Cardiac atrium fibroblast (primary cell): ENCODE measurements around the genes ZNF599, FXYD1, FFAR3, HAUS5, RBM42 and ZBTB32.

- RAMPAGE, long total RNA = no peak
Observed at GRCh38 chr19:34432622-34433400, 4.6 kb downstream of the UBA2 start.

DNA sequence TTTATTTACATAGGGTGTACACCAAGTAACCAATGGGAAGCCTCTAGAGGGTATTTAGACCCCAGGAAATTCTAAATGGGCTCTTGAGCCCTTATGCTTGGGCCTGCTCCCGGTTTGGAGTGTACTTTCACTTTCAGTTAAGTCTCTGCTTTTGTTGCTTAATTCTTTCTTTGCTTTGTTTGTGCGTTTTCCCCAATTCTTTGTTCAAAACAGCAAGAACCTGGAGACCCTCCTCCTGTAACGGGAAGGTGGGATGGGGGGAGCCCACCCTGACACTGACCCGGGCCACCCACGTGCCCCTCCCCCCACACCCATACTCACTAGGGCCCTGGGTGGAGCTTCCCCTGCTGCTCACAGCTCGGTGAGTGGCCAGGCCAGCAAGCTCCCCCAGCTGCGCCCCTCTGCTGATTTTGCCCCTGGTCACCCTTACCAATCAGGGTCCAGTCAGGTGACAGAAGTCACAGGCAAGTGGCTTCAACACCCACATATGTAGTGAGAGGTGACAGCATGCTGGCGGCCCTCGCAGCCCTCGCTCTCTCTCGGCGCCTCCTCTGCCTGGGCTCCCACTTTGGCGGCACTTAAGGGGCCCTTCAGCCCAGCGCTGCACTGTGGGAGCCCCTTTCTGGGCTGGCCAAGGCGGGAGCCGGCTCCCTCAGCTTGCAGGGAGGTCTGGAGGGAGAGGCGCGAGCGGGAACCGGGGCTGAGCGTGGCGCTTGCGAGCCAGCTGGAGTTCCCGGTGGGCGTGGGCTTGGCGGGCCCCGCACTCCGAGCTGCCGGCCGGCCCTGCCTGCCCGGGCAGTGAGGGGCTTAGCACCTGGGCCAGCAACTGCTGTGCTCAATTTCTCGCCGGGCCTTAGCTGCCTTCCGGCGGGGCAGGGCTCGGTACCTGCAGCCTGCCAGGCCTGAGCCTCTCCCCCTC, 9.2 kb downstream of the SCGB2B2 start:
- RAMPAGE, long total RNA = no peak

DNA sequence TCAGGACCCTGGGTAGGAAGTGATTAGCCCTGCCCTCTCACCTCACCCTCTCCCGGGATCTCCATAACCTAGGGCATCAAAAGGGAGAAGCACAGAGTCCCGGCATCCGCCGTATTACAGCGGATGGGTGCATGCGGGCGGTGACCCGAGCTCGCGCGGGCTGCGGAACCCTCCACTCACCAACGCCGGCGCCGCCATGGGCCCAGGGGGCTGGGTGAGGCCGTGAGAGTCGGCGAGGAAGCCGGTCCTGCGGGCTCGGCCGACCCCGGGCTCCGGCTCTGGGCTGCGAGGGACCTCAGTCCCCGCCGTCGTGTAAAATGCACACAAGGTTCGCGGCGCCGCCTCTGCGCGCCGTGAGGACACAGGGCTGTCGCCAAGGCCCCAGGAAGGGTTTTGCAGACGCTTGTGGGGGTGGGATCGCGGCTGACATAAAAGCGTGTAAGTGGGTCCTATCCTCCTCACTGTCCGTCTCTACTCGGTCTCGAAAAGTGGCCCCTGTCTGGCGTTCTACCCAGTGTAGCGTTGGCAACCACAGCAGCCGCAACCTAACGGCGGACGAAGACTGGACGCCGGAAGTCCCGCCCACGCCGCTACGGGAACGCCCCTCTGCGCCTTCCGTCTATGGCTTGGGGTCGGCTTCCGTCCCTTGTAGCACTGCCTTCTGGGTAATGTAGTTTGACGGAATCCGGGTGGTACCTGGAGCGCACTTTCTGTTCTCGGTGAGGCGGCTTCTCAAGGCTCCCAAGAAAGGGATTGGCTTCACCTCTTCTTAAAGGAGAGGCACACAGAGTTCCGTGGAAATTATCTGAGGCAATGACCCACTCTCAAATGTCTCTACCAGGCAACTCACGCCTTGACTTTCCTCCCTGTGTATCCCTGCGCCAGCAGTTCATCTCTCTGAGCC, at the start of gene ZNF599:
Gene ZNF599, minus strand, starts transcription at position 572 of the 904 bp plus-strand sequence.
- RAMPAGE, long total RNA = no peak

GRCh38 chr19:35030955-35031709, 862 bp downstream of the SCN1B start:
- RAMPAGE, long total RNA = no peak

GRCh38 chr19:35138419-35138724, 252 bp upstream of the FXYD1 start:
- RAMPAGE, long total RNA = no peak

GRCh38 chr19:35138725-35138889, at the start of gene FXYD1:
FXYD1 (plus strand) TSS chr19:35138824.
- RAMPAGE, long total RNA = no peak

- RAMPAGE, long total RNA = no peak
Observed at GRCh38 chr19:35214281-35214688, 14.3 kb downstream of the FAM187B start.

GRCh38 chr19:35280410-35280878, 1.9 kb upstream of the HAMP start:
- RAMPAGE, long total RNA = no peak

- RAMPAGE, long total RNA = no peak
Observed at GRCh38 chr19:35281018-35281218, 1.4 kb upstream of the HAMP start.

GRCh38 chr19:35332824-35333154, 3.8 kb downstream of the CD22 start:
- RAMPAGE, long total RNA = no peak

DNA sequence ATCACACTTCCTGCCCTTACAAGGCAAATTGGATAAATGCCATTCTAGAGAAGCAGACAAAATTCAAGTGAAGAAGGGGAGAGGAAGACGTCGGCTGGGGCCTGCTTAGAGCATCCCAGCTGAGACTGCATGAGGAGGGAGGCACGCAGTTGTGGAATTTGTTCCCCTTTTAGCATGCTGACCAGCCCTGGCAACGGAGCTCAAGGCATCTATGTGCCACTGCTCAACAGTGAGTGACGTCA, at the start of gene FFAR3:
Gene FFAR3, plus strand, starts transcription at position 164 of the 242 bp plus-strand sequence.
- RAMPAGE, long total RNA = no peak

GRCh38 chr19:35612487-35612977, at the start of gene HAUS5:
HAUS5 (plus strand) TSS chr19:35612735.
- RAMPAGE, long total RNA = start-site peak on the plus strand at chr19:35612738-35612781, 7 and 10 reads in 2 replicates

DNA sequence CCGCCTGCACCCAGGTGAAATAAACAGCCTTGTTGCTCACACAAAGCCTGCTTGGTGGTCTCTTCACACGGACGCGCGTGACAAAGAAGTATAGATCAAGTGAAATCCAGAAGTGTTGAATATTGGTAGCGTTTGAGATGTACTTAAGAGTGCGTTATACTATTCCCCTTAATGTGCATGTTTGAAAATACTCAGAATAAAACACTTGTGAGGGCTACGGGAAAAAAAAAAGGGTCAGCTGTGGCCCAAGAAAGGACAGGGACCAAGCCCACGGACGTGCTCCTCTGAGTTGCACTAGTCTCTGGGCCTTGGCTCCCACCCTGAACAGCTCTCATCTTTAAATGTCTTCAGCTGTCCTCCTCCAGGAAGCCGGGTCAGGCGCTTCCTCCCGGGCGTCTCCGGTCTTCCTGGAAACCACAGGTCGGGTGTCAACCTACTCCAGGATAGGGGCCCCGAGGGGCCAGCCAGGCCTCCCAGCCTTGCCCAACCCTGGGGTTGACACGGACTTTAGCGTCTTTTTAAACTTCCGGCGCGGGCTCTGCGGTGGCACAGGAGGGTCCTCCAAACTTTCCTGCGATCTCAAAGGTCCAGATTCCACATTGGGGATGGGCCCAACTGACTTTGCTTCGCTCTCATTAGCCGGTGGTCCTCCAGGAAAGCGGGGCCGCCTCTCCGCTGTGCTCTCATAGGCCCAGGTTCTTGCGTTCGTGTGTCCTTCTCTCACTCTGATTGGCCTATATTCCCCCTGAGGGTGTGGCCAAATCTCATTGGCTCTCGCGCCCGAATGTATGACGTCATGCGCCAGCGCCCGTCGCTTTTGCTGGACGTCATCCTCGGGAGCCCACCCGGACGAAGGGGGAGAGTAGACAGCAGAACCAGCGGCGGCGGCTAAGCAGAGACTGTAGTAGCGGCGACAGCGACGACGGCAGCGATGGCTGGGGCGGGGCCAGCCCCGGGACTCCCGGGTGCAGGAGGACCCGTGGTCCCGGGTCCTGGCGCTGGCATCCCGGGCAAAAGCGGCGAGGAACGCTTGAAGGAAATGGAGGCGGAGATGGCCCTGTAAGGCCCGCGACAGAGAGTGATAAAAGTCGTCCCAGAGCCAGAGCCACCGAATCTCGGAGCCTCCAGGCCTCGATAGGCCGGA, at the start of gene RBM42:
Gene RBM42, plus strand, starts transcription at position 814 of the 1,144 bp plus-strand sequence.
- RAMPAGE, long total RNA = no peak

GRCh38 chr19:35637090-35637671, 4.4 kb upstream of the ETV2 start:
- RAMPAGE, long total RNA = no peak

DNA sequence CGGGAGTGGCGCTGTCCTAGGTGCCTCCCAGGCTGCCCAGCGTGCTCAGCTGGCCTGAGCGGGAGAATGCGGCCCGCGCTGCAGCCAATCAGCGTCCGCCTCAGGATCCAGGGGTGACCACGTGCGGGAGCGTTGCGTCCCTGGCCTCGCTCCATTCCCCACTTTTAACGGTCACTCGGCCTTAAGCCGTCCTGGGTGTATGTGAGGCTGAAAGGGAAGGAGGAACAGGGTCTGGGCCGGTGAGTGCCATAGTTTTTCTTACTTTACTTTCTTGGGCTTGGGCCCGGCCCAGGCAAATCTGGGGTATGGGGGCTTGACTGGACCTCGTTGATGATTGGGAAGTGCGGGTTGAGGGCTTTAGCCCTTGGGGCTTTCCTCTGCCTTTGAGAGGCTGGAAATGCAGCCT, at the start of gene ZBTB32:
Gene ZBTB32, plus strand, starts transcription at position 174 of the 406 bp plus-strand sequence.
- RAMPAGE, long total RNA = no peak

DNA sequence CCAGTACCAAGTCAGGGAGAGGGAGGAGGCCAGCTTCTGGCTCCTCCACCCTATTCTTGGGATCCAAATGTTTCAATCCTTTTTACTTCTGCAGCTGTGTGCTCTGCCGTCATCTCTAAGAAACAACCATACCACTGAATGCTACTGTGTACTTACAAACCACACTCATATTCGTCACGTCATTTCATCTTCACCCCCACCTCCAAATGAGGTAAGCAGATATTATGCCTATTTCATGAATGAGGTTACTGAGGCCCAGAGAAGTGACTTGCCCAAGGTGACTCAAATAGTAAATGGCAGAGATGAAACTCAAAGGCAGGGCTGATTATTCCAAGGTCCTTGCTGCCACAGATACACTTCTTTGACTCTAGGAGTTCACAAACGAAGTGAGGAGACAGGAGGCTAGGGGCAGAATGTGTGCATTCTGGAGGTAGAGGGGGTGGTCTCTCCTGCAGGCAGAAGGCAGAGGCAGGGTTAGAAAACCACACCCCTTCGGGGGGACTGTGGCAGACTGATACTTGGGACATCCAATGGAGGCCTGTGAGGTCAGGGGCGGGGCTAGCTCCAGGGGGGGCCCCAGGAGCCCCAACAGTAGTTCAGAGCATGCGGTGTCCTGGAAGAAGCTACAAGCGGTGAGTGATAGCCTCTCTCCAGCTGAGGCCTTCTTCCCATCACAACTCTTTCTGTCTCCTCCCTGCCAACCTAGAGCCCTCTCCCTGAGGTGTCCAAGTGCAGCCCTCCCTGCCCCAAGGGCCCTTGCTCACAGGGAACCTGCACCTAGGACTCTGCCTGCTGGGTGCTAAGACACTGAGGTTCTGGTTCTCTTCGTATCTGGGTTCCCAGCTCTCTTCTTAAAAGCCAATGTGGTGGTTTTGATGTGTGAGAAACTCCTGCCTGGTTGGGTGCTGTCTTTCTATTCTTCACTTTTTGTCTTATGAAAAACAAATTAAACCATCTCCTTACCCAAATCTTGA, 4.7 kb upstream of the KMT2B start:
- RAMPAGE, long total RNA = no peak

DNA sequence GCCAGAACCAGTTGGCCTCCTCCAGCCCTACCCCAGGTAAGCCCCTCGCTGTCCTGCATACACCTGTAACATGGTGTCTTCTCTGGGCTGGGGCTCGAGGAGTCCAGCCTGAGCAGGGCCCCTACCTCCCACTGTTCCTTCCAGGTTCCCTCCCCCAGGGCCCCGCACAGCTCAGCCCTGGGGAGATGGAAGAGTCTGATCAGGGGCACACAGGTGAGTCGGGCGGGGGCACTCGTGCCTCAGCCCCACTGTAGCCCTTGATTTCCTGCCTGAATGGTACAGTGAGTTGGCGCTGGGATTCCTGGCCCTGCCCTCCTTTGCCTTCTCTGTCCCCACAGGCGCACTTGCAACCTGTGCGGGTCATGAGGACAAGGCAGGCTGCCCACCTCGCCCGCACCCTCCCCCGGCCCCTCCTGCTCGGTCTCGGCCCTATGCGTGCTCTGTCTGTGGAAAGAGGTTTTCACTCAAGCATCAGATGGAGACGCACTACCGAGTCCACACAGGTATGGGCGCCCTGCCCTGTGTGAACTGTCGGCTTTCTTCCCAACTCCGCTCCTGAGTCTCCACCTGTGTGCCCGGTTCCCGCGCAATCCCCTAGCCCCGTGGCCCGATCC, 1.9 kb upstream of the KMT2B start:
- RAMPAGE, long total RNA = no peak

DNA sequence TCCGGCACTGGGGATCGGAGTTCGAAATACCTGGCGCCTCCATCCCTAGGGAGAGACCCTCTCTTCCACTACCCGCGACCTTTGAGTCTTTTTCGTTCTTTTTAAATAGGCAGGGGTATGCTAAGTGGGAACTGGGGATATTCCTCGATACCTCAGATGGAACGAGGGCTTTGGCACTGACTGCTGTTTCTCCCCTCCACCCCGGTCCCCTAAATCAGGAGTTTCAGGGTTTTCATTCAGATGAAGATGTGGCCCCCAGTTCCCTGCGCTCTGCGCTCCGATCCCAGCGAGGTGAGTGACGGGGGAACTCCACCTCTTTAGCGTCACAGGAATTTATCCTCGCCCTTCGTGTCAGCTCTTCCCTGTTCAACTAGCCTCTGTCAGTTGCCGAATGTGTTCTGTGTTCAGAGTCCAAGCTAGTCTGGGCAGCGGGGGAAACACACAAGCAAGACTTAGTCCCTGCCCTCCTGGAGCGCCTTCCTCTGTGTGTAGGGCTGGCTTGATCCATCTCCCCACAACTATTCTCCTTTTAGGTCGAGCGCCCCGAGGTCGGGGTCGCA, 1.5 kb downstream of the KMT2B start:
- RAMPAGE, long total RNA = no peak

DNA sequence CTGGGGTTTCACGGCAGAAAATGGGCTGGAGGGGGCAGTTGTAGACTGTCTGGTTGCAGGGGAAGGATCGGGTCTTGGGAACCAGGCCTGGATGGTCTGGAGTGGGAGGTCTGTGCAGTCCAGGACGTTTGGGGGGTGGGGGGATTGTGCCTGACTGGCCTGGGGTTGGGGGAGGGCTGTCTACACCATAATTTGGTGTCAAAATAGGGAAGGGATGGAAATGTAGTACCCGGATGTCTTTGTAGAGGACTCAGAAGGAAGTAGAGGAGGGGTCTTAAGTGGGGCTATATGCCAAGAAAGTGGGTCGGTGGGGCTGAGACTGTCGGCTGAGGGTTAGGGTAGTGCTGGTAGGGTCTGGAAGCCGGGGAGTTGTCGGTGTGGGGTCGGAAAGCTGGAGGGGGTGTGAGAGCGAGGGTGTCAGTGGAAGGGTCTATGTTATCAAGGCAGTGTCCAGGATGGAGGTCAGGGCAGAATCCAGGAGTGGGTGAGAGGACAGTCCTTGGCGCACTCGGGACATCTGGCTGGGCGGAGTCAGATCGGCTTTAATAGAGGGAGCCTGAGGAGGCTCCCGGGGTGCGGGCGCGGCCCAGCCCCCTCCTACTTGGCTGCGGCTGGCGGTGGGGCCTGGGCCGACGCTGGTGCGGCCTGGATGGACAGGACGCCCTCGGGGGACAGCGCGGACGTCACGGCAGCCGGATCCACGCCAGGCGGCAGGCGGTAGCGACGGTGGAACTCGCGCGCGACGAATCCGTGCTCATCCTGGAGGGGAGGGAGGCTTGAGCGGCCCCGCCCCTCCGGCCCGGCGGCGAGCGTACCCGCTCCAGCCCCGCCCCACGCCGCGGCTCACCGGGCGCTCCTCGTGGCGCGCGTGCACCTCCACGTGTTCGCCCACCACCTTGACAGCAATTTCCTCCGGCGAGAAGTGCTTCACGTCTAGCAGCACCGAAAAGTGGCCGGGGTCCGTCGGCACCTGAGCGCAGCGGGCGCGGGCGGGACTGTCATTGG, 1.6 kb downstream of the HSPB6 start:
- RAMPAGE, long total RNA = no peak

GRCh38 chr19:35768291-35769027, 6.9 kb upstream of the ARHGAP33 start:
- RAMPAGE, long total RNA = no peak